Ileum (tissue), 1 donor: ENCODE results near the gene IGSF6.

- PRO-cap: no peak
Measured at GRCh38 chr16:19291353-19291836, 5.9 kb downstream of the CLEC19A start.

DNA sequence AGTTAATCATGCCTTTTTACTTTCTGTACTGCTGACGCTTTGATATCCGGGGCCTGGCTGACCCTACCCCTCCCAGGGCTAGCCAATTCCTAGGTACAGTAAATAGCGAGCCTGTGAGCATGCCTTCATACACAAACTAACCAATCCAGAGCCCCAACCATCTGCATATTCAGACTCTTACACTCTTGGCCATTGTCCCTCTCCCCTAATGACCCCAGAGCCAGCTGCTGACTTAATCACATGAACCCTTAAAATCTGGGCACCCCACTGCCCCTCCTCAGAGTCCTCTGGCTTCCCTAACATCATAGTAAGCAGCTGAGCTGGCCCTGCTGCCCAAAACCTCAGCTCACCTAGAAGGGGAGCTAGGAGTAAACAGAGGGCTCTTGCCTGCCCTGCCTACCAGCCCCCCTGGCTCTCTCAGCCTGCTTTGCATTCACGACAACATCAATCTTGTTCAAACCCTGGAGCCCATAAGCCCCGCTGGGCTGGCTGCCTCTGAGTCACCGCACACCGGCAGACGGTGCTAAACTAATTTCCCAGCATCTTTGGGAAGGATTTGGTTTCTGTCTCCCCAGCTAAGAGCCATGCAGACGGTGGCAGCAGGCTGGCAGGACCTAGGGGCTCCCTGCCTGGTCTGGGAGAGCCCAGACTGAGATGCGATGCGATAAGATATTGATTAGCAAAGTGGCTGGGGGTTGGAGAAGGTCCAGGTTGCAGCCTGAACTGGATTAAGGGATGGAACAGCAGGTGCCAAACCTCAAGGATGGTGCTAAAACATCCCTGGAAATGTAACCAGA is 63.2 kb downstream of the CLEC19A start:
- PRO-cap: no peak

DNA sequence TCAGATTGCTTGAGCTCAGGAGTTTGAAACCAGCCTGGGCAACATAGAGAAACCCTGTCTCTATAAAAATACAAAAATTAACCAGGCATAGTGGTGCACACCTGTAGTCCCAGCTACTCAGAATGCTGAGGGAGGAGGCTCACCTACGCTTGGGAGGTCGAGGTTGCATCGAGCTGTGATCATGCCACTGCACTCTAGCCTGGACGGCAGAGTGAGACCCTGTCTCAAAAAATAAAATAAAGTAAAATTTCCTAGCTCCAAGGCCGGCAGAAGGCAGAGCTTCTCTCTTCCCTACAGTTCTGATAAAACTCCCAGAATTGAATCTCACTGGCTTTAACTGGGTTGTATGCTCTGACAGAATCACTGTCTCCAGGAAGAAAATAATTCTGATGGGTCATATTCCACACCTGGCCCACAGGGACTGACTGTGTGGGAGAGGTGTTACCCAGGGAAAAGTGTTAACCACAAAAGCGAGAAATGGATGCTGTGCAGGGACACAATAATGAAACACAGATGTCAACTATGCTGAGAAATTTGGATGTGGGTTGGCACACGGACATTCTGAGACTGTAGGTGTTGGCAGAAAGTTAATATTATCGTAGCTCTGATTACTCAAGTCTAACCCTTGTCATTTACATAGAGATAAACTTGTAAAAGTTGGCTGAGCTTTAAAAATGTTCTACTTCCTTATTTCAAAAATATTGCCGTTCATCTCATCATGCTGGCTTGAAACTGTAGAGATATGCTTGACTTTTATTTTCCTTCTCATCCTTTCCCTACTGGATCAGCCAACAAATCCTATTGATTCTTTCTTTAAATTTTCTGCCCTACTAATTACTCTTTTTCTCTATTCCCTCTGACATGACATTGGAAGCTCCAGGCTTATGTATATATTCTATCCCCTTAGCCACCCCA is 19.5 kb downstream of the TMC5 start:
- PRO-cap: unidirectional peak, minus-strand start at position 563 of the sequence

- PRO-cap: no peak
Measured at GRCh38 chr16:19578187-19578967, 22.9 kb downstream of the VPS35L start.

GRCh38 chr16:19639797-19640480 is 78.1 kb downstream of the KNOP1 start:
- PRO-cap: no peak

DNA sequence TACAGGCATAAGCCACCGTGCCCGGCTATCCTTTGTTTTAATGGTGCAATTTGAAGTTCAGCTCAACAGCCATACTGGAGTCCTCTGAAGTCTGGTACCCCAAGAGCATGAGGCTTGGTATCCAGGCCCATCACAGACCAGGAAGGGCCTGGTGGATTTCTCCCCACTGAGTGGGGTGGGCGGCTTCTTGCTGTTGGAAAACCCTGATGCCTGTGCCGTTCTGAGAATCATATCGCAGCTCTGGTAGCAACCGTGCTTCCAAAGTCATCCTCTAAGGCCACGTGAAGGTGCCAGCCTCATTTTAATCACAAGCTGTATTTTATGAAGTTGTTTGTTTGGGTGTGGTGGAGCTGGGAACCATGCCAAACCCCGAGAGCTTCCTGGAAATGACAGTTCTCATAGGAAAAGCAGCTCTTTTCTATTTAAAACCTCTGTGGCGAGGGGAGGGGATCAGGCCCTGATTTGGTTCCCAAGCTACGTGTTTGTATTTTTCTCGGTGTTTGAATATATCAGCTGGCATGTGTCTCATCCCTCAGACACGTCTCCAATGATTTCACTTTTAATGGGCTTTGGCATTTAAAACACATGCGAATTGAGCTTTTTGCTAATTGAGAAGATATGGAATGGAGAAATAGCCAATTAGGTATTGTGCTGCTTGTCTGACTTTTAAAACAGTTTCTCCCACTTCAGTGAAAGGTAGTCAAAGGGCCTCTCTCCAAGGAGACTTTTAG is 21.7 kb downstream of the KNOP1 start:
- PRO-cap: unidirectional peak, minus-strand start at position 273 of the sequence

DNA sequence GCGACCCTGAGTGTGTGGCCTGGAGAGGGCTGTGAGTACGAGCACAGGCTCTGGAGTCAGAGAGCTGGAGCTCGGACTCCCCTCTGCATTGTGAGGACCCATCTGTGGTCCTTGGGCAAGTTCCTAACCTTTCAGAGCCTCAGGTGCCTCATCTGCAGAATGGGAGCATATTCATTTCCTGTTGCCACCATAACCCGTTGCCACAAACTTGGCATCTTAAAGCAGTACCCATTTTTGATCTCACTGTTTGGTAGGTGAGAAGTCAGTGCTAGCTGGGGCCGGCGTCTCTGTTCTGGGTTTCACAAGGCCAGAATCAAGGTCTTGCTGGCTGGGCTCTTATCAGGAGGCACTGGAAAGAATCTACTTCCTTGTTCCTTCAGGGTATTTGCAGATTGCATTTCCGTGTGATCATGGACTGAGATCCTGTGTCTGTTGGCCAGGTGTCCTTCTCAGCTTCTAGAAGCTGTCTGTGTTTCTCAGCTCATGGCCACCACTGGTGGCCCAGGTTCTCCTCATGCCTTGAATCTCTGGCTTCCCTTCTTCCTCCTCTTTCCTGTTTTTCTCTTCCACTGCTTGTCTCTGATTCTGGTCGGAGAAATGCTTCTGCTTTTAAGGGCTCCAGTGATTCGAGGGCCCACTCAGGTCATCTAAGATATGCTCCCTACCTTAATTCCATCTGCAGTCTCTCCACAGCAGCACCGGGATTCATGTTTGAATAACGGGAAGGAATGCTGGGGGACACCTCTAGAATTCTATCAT is 20.0 kb downstream of the KNOP1 start:
- PRO-cap: no peak

GRCh38 chr16:19753701-19755008 is 36.1 kb downstream of the IQCK start:
- PRO-cap: no peak

DNA sequence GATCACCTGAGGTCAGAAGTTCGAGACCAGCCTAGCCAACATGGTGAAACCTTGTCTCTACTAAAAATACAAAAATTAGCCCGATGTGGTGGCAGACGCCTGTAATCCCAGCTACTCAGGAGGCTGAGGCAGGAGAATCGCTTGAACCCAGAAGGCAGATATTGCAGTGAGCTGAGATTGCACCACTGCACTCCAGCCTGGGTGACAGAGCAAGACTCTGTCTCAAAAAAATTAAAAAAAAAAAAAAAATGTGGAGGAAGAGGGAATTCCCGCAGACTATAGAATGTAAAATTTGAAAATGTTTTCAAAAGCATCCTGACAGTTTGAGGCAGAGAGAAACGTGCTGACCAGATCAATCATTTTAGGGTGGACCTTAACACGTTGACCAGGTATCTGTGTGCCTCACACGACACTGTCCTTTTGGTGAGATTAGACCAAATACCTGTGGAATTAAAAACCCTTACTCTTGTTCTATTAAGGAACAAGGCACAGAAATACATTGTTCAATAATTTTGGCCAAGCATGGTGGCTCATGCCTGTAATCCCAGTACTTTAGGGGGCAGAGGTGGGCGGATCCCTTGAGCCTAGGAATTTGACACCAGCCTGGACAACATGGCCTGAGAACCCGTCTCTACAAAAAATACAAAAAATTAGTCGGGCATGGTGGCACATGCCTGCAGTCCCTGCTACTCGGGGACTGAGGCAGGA is 1.9 kb downstream of the THUMPD1 start:
- PRO-cap: no peak

- PRO-cap: no peak
Measured at GRCh38 chr16:21033506-21034168, 117.0 kb downstream of the DNAH3 start.

DNA sequence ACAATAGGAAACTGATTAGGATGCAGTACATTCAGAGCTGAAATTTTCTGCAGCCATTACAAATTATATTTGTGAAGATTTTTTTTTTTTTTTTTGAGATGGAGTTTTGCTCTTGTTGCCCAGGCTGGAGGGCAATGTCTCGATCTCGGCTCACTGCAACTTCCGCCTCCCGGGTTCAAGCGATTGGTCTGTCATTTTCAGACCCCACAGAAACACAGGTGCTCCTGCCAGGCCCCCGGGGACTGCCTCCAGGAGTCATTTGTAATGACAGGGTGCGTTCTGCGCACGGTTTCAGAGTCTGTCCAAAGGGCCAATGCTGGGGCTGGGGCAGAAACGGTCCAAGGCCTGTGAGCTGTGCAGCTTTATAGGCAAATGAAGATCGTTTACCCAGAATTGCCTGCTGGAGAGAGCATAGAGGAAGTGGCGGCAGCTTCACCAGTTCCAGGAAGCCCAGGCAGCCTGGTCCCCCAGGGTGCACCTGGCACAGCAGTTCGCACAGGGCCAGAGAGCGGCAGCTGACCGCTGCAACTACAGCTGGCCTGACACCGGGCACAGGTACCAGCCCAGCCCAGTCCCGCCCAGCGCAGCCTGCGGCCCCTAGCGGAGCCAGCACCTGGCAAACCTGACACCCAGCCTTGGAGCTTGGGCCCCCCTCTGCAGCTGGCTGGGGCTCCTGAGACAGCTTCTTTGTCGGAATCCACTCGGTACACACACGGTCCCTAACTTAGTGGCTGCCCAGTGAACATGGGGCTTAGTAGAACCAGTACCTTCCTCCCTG is 92.5 kb upstream of the METTL9 start:
- PRO-cap: bidirectional peak, plus-strand start at position 489 of the sequence, minus-strand start at position 422 of the sequence

GRCh38 chr16:21513422-21514063 is 85.8 kb upstream of the METTL9 start:
- PRO-cap: no peak

GRCh38 chr16:21520850-21521195 is 78.6 kb upstream of the METTL9 start:
- PRO-cap: no peak

GRCh38 chr16:21554574-21555361 is 44.6 kb upstream of the METTL9 start:
- PRO-cap: no peak

- PRO-cap: unidirectional peak, plus-strand start at chr16:21598780
Measured at GRCh38 chr16:21598228-21598929, 998 bp upstream of the METTL9 start.

DNA sequence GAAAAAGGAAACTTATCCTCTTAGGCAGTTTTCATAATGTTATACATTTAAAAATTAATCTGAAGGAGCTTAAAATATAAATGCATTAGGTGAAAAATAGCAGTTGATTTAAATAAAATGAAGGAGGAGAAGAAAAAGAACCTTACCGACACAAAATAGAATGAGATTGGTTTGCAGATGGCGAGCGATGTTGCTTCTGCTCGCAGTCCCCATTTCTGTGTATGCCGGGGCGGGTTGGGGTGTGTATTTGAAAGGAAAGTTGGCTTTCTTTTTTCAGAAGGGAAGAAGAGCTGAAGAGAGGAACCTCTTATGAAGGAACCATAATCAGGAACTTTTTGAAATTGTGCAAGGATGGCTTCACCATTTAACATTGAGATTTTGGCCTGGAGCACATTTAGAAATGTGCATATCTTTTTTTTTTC is at the start of gene IGSF6:
TSS of gene IGSF6 (minus strand) at position 223 of the 422 bp plus-strand sequence.
- PRO-cap: bidirectional peak, plus-strand start at position 276 of the sequence, minus-strand start at position 223 of the sequence

DNA sequence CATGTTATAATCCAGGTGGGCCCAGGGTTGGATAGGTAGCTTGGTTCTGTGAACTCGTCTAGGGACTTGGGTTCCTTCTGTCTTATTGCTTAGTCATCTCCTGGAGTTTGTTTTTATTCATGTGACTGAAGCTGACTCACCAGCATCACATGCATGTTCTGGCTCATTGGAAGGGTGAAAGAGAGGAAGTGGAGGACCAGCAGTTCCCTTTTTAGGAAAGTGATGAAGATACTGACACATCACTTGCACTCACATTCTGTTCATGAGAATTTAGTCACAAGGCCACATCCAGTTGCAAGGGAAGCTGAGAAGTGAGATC is 67.1 kb downstream of the NPIPB4 start:
- PRO-cap: no peak

DNA sequence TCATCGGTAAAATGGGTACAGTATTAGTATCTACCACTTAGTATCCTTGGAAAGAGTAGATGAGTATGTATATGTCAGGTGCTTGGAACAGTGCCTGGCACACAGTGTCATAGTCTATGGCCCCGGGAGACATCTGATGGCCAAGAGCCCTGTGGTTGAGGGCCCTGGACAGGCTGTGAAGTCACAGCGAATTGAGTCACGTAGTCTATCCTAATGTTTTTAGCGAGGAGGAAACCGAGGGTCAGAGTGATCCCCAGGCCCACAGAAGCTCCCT is 1.3 kb downstream of the EEF2K start:
- PRO-cap: no peak

- PRO-cap: no peak
Measured at GRCh38 chr16:22256920-22257827, 40.0 kb upstream of the POLR3E start.

- PRO-cap: no peak
Measured at GRCh38 chr16:22286643-22287149, 10.5 kb upstream of the POLR3E start.